ENCODE measurements around a stretch of chr20.

DNA sequence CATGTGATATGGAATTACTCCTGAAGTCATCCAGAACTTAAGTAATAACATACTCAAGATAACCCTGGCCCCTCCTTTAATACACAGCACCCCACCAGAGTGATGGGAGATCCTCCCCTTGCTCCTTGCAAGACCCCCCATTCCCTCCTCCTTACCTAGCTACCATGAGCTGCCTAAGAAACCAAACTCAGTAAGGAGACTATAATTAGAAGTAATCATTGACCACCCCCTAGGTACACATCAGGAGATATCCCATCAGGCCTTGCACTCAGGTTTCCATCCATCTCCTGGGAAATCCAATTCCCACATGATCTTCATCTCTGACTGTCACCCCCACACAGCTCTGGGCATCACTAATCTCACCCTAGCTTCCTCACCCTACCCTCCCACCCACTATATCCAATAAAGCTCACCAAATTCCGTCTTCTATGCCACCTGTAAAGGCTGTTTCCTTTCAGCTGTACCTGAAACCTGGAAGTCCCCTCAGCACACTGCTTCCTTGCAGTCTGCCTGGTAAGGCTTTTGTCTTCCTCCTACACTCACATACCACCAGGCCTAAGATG lies 22.2 kb downstream of the RALGAPA2 start:
- PRO-cap: no peak
- RRBS: no CpG with 5 or more reads among the region's 1 CpG

DNA sequence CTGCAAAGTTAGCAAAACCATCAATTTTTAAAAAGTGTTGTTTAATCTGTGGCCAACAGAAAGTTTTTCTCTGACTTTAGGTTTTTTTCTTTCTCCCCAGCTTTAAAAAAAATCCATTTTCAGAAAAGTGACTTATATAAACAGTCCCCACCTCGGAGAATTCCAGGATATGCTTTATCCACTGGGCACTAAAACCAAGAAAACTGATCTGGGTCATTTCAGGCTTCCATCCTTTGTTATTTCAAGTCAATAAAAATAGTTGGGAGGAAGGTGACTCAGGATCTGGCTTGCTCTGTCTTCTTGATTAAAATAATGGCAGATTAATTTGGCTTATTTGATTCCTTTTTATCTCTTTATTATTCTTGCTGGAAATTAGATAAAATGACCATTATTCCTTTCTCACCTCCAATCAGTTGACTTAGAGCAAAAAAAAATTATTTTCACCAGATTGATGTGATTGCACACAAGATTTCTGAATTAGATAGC lies 19.2 kb upstream of the RALGAPA2 start:
- PRO-cap: no peak
- RRBS: no CpG with 5 or more reads among the region's 1 CpG

DNA sequence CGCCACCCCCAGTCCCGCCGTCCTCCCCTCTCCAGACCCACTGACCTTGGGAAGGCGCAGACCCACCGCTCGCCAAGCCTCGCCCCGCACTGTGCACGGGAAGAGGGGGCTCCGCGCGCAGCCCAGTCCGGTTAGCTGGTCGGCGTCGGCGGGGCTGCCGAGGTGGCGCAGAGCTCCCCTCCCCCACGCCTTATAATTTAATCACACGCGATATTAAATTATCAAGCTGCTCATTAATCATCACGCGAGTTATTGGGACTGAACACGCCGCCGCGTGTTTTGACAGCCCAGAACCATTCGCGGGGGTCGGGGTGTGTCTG lies 19.7 kb upstream of the KIZ start:
- PRO-cap: no peak
- RRBS: no CpG with 5 or more reads among the region's 31 CpGs

DNA sequence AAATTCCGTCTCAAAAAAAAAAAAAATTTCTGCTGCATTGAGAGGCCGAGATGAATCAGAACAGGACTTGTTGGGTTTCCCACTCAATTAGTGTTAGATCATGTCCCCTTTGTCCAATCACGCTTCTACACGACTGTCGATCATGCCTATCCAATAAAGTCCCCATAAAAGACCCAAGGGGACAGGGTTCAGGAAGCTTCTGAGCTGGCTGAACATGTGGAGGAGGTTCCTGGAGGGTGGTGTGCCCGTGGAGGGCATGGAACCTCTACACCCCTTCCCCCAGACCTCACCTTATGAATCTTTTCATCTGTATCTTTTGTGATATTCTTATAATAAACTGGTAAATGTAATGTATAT lies 3.3 kb upstream of the KIZ start:
- PRO-cap: no peak
- RRBS: no CpG with 5 or more reads among the region's 6 CpGs

DNA sequence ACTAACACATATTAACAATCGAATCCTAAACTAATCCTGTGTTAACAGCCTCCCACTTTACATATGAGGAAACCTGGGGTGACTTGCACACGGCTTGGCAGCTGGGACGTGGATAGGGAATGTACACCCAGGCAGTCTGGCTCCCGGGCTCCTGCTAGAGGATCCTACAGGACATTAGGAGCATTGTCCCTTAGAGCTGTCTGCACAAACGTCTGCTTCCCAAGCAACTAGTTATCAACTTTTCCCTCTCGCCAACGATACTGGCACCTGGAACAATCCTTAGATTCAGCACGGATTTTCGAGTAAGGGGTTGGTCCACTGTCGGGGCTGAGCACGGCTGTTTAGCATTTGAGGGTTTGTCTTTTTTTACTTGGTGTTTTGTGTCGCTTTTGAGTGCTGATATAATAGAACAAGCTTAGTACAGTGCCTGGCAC lies 618 bp upstream of the KIZ start:
- PRO-cap: no peak
- RRBS: no CpG with 5 or more reads among the region's 12 CpGs

GRCh38 chr20:21183322-21183646 lies 57.4 kb downstream of the KIZ start:
- PRO-cap: unidirectional peak, plus-strand start at chr20:21183439
- RRBS: no CpG with 5 or more reads among the region's 5 CpGs

DNA sequence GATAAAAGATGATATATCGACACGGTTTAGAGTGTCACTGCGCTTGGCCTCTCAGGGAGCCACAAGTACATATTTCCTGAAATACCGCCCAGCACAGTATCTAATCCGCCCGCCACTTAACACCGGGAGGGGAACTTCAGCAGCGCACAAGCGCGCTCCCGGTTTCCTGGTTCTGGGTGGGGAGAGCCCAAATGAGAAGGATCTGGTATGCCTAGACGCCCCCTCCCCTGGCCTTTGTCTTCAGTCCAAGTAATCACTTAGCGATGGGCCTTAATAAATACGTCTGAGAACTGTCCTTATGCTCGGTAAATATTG lies 7.1 kb downstream of the NKX2-2 start:
- PRO-cap: unidirectional peak, minus-strand start at position 172 of the sequence
- RRBS: no CpG with 5 or more reads among the region's 15 CpGs

- PRO-cap: no peak
- RRBS: no CpG with 5 or more reads among the region's 12 CpGs
Observed at GRCh38 chr20:22490088-22490685, 94.2 kb downstream of the FOXA2 start.

DNA sequence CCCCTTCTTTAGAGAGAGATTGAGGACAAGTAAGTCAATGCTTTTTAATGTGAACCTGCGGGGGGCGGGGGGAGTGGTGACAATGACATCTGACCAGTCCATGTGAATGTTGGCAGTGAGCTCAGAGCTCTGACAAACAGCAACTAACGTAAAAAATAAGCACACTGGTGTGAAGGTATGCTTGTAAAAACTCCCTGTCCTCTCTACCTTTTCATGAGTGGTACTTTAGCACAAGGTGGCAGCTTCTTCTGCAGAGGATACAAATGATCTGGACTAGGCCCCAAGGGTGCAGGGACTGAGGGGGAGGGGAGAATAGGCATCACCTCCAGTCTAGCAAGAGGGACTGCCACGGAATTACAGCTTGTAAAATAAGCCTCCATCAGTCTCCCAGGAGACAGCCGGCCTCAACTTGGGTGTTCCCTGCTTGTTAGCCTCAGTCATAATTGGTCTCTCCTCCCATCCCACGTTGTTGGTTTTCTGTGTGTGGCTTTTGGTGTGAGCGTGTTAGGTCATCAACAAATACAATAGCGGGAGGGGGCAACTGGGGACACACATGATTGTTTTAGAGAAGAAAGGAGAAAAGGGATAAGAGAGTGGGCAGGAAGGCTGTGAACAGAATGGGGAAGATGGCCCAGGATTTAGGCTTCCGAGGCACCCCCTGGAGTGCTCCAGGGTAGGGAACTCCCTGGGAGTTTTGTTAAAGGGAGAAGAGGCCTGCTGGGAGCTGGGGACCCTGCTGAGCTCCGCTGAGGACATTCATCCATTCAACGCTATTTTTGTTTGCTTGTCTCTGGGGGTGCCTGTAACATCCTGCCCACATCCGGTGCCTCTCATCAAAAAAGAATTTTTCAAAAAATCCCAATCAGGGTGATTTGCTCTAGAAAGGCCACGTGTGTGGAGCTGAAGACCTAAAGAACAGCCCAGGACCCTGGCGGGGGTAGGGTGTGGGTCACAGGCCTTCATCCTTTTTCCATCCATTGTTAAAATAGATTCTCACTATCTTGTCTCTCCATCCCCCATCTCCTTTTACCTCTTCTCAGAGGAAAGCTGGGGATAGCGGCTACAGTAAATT lies 9.2 kb downstream of the FOXA2 start:
- PRO-cap: no peak
- RRBS: no CpG with 5 or more reads among the region's 15 CpGs

DNA sequence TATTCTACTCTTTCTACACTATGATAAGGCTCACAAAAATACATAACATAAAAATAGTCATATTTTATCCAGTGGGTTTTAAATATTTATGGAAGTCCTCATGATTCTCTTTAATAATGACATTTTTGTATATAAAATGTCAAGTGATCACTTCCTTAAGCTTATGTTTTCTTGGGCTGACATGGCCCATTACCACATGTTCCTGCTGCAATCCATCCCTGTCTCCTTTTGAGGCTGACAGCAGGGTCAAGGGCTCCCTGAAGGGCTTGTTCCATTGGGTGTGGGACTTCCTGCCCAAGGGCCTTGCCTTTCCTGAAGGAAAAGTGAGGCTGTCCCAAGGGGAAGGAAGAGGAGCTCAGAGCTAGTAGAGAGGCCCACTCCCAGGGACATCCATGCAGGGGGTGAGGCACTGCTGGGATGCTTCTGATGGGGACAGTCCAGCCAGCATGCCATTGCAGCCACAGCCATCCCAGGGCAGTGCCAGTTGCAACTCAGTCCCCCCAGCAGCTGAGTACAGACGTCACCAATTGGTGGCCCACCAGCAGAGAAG lies 138.4 kb upstream of the FOXA2 start:
- PRO-cap: no peak
- RRBS: no CpG with 5 or more reads among the region's 1 CpG

DNA sequence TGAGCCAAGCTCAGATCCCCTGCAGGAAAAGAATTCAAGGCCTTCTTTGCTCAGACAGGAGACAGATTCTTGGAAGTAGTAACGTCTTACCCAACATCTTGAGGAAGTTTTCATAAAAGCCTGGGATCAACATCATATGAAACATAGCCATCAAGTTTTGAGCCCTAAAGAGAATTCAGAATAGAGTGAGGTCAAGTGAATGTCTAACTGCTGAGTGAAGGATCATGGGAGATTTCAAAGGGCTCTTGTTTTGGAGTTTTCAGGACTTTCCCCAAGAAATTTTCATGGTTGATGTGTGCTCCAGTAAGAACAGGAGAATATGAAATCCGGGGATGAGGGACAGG lies 207.9 kb upstream of the FOXA2 start:
- PRO-cap: no peak
- RRBS: no CpG with 5 or more reads among the region's 2 CpGs

- PRO-cap: no peak
- RRBS: 13% methylated on average over 9 of the region's 29 CpGs
Observed at GRCh38 chr20:23051170-23051757, 1.8 kb upstream of the THBD start.

DNA sequence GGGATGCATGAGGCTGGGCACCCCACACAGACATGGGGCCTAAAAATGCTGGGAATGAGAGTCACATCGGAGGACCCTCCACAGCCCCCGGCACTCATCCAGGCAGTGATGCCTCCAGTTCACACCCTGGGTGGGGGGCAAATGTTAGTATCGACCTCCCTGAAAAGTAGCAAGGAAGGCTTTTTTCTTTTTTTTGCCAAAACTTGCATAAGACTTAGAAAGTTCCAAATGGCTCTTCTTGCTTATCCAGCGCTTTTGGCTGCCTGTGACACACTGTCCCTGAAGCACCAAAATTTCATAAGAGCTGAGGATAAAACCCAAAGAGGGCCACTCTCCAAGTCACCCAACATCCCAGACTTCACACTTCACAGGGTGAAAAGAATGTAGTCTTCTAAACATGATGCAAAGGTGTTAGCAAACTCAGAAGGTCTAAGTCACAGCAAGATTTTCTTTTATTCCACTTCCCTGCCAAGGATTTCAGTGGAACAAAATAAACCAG lies 44.4 kb upstream of the CD93 start:
- PRO-cap: no peak
- RRBS: no CpG with 5 or more reads among the region's 4 CpGs

DNA sequence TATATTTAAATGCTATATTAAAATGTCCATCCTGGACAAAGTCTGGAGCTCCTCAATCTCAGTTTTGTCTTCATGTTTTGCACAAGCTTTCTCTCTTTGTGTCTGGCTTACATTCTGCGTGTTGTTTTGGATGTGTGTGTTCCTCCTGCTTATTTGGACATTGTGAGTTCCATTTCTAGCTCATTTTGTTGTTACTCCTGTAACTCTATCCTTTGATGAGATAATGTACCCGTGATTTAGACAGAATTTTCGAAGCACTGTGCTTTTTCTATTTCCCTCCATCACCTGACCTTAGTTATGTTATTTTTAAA lies 54.4 kb upstream of the CD93 start:
- PRO-cap: no peak
- RRBS: no CpG with 5 or more reads among the region's 3 CpGs

GRCh38 chr20:23151617-23153022 lies 66.0 kb upstream of the CD93 start:
- PRO-cap: no peak
- RRBS: 18% methylated on average over 4 of the region's 20 CpGs

DNA sequence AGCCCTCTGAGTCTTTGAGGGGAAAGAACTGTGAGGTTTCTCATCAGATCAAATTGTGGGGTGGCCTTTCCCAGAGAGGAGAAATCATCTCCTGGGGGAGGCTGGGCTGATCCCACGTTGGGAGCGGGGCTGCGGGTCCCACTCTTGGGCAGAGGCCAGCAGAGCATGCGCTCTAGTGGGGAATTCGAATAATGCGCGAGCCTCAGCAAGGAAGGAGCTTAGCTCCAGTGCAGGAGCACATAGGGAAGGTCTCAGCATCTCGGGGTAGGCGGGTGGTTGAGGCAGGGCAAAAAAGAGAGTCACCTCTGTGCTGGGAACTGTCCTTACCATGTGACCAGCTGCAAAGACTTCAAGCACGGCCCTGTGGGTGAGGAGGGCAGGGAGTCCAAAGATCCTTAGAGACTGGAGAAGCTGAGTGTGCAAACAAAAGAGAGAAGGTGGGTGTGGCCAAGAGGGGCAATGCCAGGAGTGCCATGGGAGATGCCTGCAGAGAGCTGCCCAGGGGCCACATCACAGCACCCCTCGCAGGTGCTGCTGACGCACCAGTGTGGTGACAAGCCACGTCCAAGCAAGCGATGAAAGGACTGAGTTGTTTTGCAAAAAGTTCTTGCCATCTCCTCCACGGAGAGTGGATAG lies 79.2 kb upstream of the CD93 start:
- PRO-cap: no peak
- RRBS: no CpG with 5 or more reads among the region's 15 CpGs

- PRO-cap: no peak
- RRBS: no CpG with 5 or more reads among the region's 3 CpGs
Observed at GRCh38 chr20:23305008-23305446, 45.6 kb upstream of the NXT1 start.

- PRO-cap: no peak
- RRBS: no CpG with 5 or more reads among the region's 12 CpGs
Observed at GRCh38 chr20:23353309-23353899, 2.8 kb downstream of the NXT1 start.

GRCh38 chr20:23359241-23359820 lies 2.7 kb upstream of the GZF1 start:
- PRO-cap: no peak
- RRBS: no CpG with 5 or more reads among the region's 7 CpGs

GRCh38 chr20:23360878-23361378 lies 1.1 kb upstream of the GZF1 start:
- PRO-cap: no peak
- RRBS: no CpG with 5 or more reads among the region's 6 CpGs

Data from kidney (tissue), 2 donors.